ENCODE measurements around a stretch of chrX.

DNA sequence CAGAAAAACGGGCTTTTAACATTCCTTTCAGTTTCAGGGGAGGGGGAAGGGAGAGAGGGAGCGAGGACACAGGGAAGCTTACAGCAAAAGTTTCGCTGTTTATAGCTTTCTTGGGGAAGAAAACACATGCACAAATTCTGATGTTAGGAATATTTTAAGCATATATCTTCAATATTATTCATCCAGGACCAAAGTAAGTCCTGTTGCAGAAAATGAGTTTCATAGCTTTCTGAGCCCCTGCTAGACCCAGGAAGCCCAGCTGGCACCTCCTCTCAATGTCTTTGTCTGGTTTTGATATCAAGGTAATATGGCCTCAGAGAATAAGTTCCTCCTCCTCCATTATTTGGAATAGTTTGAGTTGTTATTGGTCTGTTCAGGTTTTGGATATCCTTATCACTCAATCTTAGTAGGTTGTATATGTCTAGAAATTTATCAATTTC lies 29.1 kb upstream of the TMLHE start:
- PRO-cap = no peak
- RAMPAGE, long total RNA, 4 experiments = no peak in any of the 4 experiments

Data from Peyer's patch (tissue), 4 donors.